AG04450 (cell line): ENCODE measurements around a stretch of chr4.

GRCh38 chr4:98811149-98811625 lies 117.7 kb downstream of the EIF4E start:
- CAGE, long polyA plus RNA = no peak
- RRBS = no CpG with 5 or more reads among the region's 1 CpG

DNA sequence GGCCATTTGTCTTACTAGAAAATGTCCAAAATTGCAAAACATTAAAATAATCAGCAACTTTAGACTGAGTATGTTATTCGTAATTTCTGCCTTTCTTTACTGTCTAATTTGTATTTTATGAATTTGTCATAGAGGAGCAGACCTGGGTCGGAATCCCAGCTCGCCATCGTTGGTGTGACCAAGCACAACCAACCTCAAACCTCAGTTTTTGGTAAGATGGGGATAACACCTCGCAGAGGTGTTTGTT lies 785 bp downstream of the ADH5 start:
- CAGE, long polyA plus RNA = no peak
- RRBS = no CpG with 5 or more reads among the region's 5 CpGs

DNA sequence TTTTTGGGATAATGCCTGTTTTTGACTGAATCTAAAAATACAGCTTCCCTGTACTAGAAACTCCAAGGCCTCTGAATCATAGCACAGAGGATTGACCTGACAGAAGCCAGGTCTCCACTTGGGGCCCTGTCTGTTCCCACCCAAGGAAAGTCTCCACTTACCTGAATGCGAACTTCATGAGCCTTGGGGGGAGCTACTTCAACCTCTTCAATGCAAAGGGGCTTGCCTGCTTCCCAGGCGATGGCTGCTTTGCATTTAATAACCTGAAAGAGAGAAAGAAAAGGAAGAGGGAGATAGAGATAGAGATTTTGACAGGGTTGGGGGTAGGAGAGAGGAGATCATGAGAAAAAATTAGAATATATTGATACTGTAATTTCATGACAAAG lies 1.6 kb downstream of the ADH4 start:
- CAGE, long polyA plus RNA = no peak
- RRBS = no CpG with 5 or more reads among the region's 2 CpGs

DNA sequence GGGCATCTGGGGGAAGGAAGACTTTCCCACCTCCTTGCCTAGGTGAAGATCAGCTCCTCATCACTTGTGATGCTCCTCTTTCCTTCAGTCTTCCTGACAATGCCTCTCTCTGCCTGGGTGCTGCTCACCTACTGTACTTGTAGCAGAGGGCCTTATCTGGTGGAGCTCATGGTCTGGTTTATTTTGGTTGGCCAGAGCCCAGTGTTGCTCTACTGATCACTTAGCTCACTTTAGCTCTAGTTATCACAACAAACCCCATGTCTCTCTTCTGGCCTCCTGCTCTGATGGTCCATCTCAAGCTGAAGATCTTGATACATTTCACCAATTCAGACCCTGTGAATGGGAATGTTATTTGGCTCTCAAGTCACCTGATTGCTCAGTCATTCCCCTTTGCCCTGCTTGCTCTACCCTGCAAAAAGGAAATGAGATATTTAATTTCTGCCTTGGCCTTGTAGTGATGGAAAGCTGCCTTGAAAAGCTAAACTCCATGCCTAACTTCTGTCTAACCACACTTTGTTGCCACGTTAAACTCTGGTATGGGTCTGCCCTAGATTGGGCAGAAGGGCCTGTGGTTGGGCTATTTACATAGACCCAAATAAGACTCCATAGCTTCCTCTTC lies 30.3 kb upstream of the ADH1C start:
- CAGE, long polyA plus RNA = no peak
- RRBS = no CpG with 5 or more reads among the region's 1 CpG

GRCh38 chr4:99403316-99404216 lies 31.6 kb downstream of the ADH7 start:
- CAGE, long polyA plus RNA = no peak
- RRBS = no CpG with 5 or more reads among the region's 5 CpGs

- CAGE, long polyA plus RNA = no peak
- RRBS = no CpG with 5 or more reads among the region's 3 CpGs
These were observed 22.2 kb downstream of the ADH7 start for GRCh38 chr4:99413018-99413250.

DNA sequence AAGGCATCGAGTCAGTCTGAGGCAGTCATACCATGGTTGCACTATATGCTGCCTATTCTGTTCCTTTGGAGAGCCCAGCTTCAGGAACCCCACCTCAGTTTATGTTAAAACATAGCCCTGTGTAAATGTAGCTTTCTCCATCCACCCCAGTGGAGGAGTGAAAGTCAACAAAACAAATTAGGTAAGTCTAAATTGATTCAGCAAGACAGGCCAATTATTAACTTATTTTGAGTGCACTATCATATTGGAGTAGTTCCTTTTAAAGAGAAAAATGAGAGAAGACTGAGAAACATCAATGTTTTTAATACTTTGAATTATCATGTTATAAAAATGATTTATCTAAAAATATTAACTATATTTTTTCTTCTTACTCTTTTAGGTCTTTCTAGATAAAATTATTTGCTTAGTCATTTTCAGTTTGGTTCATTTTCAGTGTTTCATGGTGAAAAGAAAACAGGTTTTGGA lies 24.6 kb upstream of the ADH7 start:
- CAGE, long polyA plus RNA = no peak
- RRBS = no CpG with 5 or more reads among the region's 1 CpG

- CAGE, long polyA plus RNA = no peak
- RRBS = no CpG with 5 or more reads among the region's 4 CpGs
These were observed 26.5 kb upstream of the ADH7 start for GRCh38 chr4:99461478-99462133.

DNA sequence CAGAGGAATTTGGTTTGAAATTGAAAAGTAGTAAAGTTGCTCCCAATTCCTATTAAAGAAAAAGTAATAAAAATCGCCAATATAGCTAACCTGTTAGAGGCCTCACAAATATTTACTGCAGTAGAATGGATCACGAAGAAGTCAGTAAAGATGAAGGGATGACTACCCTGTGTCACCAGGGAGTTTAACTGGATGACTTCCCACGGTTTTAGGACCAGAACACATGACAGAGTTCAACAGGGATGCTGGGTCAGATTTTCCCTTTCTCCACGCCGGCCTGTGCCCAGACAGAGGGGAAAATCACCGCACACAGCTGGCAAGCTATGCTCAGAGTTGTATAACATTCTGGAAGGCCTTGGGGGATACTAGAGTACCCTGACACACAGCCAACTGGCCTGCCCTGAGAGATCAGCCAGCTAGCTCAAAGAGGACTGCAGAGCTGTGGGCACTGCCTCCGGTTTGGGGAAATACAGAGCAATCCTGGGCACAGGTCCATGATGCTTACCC lies 15.0 kb downstream of the C4orf54 start:
- CAGE, long polyA plus RNA = no peak
- RRBS = no CpG with 5 or more reads among the region's 7 CpGs

DNA sequence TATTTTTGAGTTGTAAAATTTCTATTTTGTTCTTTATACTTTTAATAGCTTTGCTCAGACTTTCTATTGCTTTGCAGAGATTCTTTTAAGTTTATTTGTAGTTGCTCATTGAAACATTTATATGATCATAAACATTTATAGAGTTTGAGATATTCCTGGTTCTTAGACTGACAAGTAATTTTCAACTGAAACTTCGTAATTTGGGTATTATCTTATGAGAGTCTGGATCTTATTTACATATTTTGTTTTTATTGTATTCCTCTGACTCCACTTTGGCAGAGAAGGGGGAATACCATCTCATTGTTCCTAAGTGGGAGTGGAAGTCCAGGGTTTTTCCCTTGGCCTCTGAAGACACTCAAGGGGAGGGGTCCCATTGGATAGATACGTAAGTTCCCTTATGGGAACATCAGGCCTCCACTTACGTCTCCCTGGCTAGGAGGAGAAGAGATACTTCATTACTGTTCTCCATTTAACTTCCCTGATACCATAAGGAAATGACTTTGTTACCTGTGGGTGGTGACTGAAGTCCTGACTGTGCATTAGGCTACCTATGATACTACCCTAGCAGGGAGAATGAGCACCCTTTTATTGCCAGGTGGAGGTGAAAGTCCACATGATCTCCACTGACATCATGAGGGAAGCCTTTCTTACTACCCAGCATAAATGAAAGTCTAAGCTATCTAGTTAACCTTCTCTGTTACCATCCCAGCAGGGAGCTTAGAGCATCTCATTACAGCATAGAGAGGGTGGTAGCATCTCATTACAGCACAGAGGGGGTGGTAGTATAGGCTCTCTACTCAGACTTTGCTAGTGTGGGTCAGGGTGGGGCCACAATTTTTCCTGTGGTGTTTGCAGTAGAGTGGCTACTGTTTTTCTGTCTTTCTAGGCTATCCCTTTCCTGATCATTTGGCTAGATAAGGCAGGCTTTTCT lies 24.3 kb upstream of the LAMTOR3 start:
- CAGE, long polyA plus RNA = no peak
- RRBS = no CpG with 5 or more reads among the region's 3 CpGs

DNA sequence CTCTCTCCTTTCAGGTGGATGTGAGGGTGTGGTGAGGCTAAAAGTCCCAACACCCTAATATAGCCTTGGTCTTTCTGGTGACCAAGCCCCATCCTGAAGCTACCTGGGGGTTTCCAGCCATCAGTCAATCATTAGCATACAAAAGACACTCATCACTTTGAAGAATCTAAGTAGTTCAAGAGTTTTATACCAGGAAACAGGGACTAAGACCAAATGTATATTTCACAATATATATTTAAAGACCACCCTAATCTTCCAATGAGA lies 5.4 kb downstream of the DDIT4L start:
- CAGE, long polyA plus RNA = no peak

GRCh38 chr4:100582138-100582571 lies 64.3 kb upstream of the EMCN start:
- CAGE, long polyA plus RNA = no peak
- RRBS = no CpG with 5 or more reads among the region's 2 CpGs

DNA sequence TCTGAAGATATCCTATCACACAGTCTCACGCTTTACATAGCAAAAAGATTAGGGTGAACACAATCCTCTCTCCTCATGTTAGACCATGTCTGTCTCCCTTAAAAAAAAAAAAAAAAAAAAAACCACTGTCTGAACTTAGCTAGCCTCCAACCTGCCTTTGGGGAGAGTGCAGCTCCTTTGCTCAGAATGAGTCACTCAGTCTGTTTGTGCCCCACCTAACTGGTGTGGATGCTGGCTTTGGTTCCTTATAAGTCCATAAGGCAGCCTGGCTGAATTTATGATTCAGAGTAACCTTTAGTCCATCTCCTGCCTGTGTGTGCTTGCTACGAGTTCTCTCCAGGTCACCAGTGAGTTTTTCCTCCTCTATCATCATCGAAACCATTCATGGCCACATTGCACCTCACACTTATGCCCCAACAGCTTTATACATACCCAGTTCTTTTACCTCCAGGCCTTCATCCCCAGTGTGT lies 220.6 kb upstream of the EMCN start:
- CAGE, long polyA plus RNA = no peak
- RRBS = no CpG with 5 or more reads among the region's 3 CpGs

- CAGE, long polyA plus RNA = no peak
- RRBS = no CpG with 5 or more reads among the region's 4 CpGs
These were observed 146.7 kb downstream of the PPP3CA start for GRCh38 chr4:101200479-101201144.

- CAGE, long polyA plus RNA = no peak
- RRBS = no CpG with 5 or more reads among the region's 6 CpGs
These were observed 62.0 kb upstream of the NFKB1 start for GRCh38 chr4:102438735-102439884.

DNA sequence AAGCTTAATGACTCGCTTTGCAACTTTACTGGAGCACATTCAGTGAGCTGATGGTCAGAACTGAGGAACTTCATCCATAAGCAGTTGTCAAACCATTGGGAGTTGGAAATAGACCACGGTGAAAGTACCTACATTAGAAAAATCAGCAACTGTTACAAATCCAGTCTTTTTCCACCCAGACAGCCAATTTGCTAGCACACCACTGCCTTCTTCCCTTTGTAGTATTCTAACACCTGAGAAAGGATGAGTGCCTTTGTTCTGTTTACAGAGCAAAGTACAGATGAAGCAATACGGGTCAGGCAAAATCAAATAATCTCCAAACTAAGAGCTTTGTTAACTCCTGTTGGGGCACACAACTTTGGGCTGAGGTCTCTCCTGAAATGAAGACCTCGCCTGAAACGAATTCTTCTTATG lies 59.0 kb upstream of the NFKB1 start:
- CAGE, long polyA plus RNA = no peak
- RRBS = no CpG with 5 or more reads among the region's 5 CpGs

DNA sequence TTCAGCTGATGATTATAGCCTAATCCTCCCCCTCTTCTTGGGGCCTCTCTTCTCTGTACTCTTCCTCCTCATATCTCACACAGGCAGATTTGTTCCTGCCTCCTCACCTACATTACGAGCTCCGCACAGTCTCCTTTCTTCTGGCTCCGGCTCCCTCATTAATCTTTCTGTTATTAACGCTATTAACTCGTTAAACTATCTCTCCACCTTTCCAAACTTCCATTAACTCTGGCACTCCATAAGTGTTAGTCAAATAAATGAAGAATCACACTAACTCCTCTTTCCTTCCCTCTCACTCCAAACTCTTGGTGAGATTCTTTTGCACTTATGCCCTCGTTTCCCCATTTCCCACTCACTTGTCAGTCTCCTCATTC lies 4.5 kb upstream of the NFKB1 start:
- CAGE, long polyA plus RNA = no peak
- RRBS = no CpG with 5 or more reads among the region's 6 CpGs

DNA sequence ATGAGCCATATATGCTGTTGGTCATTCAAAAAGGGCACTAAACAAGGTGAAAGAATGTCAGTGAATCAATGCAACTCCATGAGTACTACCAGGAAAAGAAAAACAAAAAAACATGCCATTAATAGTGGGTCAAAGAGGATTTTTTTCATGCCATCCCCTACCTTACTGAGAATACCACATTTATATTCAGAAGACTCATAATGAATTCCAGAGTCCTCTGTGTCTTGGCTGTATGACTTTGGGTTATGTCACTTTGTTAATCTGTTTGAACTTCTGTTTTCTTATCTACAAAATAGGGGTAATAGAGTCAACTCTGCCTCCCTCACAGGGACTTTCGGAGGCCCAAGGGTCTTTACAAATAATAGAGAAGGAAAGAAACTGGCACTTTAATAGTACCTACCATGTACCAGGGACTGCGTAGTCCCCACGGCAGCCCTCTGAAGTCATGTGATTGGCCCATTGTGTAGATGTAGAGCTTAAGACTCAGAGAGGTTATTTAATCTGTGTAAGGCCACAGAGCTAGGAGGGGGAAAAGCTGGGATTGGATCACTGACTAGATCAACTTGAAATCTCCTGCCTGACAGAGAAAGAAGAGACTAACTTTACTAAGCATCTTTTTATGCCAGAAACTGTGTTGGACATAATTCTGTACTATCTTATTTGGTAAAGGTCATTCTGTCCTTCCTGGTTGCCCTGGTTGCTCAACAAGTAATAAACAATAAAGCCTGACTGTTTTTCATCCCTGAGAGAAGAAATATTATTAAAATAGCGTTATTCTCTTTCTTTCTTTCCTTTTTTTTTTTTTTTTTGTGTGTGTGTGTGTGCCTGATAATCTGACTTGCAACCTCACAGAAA lies 59.5 kb downstream of the NFKB1 start:
- CAGE, long polyA plus RNA = no peak
- RRBS = no CpG with 5 or more reads among the region's 4 CpGs

DNA sequence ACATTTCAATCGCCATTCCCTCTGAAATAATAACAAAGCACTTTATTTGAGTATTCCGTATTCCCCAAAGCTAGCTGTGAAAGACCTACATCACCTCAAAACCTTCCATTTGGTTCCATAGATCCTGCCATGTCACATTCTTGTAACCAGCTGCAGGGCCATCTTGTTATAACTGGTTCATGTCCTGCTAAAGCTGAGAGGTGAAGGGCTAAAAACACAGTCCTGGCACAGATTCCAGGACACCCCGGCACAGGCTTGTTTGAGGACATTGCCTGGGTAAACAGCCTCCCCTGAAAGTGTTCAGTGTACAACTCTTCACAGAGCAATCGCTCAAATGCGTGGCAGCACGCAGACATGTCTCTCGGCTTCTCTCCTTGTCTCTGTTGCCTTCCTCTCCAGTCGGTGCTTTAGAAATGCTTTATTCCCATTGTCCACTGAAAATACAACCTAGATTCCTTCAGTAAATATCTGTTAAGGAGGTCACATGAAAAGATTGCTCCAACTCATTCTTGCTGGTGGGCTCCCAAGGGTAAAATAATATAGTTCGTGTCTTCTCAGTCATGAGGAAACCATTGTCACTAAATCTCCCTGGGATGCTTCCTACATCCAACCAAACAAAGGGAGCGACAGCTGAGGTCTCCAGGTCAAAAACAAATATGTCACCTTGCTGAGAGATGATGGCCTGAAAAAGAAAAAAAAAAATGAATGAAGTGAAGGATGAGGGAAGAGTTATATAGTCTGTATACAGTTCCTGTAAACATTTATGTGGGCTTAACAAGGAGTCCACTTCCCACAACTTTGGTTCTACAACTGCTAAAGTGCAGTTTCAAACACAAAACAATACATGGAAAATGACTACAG lies 128.9 kb downstream of the MANBA start:
- CAGE, long polyA plus RNA = no peak
- RRBS = no CpG with 5 or more reads among the region's 10 CpGs

DNA sequence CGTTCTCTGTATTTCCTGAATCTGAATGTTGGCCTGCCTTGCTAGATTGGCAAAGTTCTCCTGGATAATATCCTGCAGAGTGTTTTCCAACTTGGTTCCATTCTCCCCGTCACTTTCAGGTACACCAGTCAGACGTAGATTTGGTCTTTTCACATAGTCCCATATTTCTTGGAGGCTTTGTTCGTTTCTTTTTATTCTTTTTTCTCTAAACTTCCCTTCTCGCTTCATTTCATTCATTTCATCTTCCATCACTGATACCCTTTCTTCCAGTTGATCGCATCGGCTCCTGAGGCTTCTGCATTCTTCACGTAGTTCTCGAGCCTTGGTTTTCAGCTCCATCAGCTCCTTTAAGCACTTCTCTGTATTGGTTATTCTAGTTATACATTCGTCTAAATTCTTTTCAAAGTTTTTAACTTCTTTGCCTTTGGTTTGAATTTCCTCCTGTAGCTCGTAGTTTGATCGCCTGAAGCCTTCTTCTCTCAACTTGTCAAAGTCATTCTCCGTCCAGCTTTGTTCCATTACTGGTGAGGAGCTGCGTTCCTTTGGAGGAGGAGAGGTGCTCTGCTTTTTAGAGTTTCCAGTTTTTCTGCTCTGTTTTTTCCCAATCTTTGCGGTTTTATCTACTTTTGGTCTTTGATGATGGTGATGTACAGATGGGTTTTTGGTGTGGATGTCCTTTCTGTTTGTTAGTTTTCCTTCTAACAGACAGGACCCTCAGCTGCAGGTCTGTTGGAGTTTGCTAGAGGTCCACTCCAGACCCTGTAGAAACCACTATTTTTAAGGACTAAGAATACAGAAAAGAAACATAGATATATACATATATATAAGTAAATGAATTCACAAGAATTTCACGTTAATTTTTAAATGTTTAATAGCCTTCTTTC lies 58.7 kb downstream of the MANBA start:
- CAGE, long polyA plus RNA = no peak
- RRBS = no CpG with 5 or more reads among the region's 16 CpGs